ENCODE results near the genes CSF1, STRIP1 and SLC6A17.

DNA sequence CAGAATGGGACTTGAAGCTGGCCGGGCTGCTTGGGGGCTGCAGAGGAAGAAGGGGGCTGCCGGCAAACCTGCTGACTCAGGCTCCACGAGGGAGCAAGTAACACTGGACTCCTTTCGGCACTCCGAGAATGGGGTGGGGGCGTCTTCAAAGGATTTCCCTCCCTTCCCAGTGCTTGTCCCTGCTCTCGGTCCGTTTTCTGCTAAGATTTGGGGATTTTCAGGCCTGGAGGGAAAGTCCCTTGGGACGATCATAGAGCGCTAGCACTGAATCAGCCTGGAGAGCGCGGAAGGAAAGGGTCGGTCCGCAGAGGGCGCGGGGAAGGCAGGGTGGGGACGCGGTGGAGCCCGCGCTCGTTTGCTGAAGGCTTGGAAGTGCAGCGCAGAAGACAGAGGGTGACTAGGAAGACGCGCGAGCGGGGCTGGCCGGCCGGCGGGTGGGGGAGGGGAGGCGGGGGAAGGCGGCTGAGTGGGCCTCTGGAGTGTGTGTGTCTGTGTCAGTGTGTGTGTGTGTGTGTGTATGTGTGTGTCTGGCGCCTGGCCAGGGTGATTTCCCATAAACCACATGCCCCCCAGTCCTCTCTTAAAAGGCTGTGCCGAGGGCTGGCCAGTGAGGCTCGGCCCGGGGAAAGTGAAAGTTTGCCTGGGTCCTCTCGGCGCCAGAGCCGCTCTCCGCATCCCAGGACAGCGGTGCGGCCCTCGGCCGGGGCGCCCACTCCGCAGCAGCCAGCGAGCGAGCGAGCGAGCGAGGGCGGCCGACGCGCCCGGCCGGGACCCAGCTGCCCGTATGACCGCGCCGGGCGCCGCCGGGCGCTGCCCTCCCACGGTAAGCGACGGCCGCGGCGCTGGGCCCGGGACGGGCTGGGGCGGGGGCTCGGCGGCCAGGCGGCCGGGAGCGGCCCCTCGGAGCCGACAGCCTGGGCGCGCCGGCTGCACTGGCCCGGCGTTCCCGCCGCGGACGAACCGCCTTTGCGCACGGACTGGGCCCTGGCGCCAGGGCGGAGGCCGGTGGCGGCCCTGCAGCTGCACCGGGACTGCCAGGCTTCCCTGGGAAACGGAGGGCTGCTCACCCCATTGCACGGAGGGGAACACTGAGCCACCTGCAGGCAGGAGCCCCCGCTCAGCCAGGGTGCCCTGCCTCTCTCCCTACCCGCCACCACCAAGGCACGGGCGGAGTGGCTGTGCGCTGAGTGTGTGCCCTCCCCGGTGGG is at the start of gene CSF1:
TSS of gene CSF1 (plus strand) at position 610 of the 1,208 bp plus-strand sequence.
- PRO-cap, result bidirectional peak, plus-strand start at position 380 of the sequence, minus-strand start at position 357 of the sequence; bidirectional peak, plus-strand start at position 845 of the sequence, minus-strand start at position 786 of the sequence; unidirectional peak, minus-strand start at position 1,016 of the sequence

DNA sequence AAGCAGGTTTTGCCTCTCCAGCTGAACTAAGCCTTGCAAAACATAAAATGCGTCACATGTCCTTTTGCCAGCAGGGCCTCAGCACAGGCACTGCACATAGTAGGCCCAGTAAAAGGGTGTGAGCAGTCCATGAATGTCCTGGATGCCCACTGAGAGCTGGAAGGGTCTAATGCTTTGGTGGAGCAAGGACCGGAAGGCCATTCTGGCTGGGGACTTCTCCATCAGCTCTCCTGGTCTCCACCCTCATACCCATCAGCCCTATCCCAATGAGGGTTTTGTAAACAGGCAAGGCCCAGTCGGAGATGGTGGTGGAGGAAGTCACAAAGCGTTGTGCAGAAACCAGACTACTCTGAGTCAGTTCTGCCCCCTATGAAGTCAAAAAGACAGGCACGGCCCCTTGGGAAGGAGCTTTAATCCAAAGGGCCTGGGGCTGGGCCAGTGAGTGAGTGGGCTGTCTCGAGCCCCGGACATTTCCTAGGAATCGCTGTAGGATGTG is 566 bp upstream of the AHCYL1 start:
- PRO-cap, result bidirectional peak, plus-strand start at position 295 of the sequence, minus-strand start at position 268 of the sequence

- PRO-cap, result no peak
Observed at GRCh38 chr1:110022198-110022973, 12.0 kb upstream of the STRIP1 start.

DNA sequence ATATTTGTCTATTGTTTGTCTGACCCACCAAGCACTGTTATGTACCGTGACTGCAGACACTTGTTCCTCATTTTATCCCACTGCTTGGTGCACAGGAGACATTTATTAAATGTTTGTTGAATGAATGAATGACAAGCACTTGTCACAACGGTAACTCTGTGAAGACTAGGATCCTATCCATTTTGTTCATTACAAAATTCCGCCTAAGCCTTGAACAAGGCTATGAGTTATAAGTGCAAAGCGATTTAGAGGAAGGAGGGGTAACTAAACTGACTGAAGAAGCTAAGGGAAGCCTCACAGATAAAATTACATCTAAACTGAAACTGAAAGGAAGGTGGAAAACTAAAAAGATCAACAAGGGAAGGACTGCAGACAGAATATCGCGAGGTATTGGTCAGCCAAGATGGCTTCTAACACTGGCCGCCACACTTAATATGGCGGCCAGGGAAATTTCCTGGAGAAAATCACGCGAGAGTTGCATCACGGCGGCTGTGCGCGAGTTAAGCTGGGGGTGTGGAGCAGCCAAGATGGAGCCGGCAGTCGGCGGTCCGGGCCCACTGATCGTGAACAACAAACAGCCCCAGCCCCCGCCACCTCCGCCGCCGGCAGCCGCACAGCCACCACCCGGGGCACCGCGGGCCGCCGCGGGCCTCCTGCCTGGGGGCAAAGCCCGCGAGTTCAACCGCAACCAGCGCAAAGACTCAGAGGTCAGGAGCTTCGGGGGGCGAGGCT is at the start of gene STRIP1:
TSS of gene STRIP1 (plus strand) at position 514 of the 732 bp plus-strand sequence.
- PRO-cap, result bidirectional peak, plus-strand start at position 518 of the sequence, minus-strand start at position 275 of the sequence

DNA sequence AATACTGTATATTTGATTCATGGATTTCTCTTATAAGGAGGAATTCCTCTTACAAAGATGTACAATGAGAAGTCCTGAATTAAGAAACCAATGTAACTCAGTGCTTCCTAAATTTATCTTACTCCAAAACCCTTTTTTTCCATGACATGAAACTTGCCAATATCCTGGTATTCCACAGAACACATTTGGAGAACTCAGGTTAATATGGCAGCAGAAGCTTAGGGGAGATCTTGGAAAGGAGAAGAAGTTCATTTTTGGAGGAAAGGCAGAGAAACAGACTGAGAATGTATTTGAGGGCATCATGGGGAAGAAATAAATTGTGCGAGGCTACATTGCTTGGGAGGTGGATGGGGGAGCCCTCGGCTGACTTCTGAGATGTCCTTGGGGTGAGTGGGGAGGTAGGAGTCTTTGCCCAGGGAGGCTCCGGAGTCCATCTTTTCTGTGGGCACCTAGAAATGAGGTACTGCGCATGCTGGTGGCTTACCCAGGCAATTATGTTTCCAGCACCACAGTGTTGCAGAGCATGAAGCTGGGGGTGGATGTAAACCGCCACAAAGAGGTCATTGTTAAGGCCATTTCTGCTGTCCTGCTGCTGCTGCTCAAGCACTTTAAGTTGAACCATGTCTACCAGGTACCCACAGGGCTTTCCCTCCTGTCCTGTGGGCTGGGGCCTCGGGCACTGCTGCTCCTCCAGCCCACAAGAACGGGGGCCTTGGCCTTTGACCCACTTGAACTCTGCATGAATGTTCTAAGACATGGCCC is 14.4 kb downstream of the STRIP1 start:
- PRO-cap, result no peak

GRCh38 chr1:110102096-110102706 is 10.0 kb upstream of the UBL4B start:
- PRO-cap, result bidirectional peak, plus-strand start at chr1:110102383, minus-strand start at chr1:110102245; unidirectional peak, minus-strand start at chr1:110102495

GRCh38 chr1:110116339-110117044 is 4.2 kb downstream of the UBL4B start:
- PRO-cap, result no peak

GRCh38 chr1:110150235-110151218 is at the start of gene SLC6A17:
Gene SLC6A17 (plus strand): TSS chr1:110150494.
- PRO-cap, result no peak

- PRO-cap, result no peak
Observed at GRCh38 chr1:110188212-110188634, 21.9 kb upstream of the KCNC4 start.

DNA sequence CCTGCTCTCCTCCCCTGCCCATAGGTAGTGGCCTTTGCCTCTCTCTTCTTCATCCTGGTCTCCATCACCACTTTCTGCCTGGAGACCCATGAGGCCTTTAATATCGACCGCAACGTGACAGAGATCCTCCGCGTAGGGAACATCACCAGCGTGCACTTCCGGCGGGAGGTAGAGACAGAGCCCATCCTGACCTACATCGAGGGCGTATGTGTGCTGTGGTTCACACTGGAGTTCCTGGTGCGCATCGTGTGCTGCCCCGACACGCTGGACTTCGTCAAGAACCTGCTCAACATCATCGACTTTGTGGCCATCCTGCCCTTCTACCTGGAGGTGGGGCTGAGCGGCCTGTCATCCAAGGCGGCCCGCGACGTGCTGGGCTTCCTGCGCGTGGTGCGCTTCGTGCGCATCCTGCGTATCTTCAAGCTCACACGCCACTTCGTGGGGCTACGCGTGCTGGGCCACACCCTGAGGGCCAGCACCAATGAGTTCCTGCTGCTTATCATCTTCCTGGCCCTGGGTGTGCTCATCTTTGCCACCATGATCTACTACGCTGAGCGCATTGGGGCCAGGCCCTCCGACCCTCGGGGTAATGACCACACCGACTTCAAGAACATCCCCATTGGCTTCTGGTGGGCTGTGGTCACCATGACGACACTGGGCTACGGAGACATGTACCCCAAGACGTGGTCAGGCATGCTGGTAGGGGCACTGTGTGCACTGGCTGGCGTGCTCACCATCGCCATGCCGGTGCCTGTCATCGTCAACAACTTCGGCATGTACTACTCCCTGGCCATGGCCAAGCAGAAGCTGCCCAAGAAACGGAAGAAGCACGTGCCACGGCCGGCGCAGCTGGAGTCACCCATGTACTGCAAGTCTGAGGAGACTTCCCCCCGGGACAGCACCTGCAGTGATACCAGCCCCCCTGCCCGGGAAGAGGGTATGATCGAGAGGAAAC is 13.1 kb downstream of the KCNC4 start:
- PRO-cap, result no peak

DNA sequence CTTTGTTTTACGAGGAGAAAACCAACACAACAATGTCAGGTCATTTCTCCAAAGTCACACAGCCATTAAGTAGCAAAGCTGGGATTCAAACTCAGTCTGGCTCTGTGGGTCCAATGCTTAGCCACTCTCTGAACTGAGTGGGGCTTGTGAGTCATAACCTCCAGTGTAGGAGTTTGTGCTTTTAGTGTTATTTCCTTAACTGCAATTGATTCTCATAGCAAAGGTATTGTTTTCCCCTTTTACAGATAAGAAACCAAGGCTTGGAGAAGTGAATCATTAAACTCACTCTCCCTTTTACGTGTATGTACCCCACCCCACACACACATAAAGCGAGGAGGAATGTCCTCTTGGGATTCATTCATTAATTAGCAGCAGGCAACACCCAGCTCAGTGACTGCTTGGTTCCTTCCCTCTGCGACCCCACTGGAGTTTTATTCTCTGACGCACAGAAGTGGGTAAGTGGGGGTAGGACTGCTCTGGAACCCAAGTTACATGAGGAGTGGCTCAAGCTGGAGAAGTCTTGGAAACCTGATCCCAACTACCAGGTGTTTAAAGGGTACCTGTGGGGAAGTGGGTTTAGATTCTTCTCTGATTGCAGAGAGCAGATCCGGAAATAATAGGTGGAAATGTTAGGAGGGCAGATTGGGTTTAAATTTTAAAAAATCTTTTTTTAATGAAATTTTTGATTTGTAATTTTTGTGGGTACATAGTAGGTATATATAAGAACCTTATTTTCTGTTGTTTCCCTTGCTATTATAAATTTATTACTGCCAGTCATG is 26.3 kb downstream of the KCNC4 start:
- PRO-cap, result no peak

GRCh38 chr1:110346589-110347482 is 7.7 kb downstream of the RBM15 start:
- PRO-cap, result no peak

DNA sequence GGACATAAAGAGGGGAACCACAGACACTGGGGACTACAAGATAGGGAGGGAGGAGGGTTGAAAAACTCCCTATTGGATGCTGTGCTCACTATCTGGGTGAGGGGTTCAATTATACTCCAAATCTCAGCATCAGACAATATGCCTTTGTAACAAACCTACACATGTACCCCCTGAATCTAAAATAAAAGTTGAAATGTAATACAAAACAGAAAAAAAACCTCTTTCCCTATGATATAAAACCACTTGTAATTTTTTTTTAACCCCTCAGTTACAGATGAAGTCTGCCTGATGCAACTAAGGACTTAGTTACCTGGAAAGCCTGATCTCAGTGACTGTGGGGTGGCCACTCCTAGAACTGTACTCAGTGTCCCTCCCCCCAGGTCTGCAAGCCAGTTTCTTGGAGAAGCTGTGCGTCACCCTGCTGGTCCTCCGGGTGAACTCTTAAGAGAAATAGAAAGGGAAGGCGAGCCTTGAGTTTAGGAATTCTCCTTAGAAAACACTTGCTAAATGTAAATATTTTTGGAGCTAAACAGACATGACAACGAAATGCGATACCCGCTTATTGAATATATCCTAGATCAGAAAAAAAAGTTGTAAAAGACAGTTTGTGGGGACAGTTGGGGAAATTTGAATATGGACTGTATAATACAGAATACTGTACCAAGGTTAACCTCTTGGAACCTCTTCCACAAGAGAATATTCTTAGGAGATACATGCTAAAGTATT is 805 bp downstream of the SLC16A4 start:
- PRO-cap, result no peak

GRCh38 chr1:110643856-110644260 is 30.9 kb downstream of the KCNA3 start:
- PRO-cap, result bidirectional peak, plus-strand start at chr1:110644062, minus-strand start at chr1:110644036

- PRO-cap, result no peak
Observed at GRCh38 chr1:110671173-110671735, 3.5 kb downstream of the KCNA3 start.

DNA sequence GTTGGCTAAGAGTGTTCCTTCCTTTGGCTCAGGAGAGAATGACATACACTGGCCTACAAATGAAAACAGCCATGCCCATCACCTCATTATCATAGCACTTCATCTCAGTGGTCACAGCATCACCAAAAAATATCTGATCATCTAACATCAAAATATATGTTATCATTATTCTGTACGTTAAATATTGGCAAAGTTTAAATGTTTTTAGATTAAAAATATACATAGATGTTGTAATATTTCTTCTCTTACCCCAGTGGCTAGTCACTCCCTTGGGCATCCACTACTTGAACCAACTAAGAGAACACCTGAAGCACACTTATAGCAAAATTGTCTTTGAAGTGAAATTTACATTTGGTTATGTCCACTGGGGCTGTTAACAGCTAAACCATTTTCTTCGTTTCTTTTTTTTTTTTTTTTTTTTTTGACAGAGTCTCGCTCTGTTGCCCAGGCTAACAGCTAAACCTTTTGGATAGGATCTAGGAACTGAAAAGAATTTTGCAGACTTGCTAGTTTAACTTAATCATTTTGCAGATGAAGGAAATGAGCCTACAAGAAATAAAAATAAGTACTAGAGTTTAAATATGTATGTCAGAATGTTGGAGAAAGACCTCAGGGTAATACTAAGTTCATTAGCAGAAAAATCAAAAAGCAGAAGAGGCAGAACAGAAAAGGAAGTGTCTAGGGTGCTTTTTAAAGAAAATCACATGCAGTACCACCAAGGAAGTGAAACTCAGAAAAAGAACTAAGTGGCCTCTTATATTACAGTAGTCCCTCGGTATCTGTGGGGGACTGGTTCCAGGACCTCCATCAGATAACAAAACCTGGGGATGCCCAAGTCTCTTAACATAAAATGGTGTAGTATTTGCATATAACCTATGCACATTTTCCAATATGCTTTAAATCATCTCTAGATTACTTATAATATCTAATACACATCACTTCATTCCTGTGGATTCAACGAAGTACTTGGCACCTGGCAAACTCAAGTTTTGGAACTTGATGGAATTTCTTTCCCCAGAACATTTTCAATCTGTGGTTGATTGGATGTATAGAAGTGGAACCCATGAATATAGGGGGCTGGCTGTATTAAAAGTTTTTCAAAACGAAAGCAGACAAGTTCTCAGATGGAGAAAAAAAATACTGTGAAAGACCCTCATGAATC is 11.8 kb downstream of the DRAM2 start:
- PRO-cap, result unidirectional peak, plus-strand start at position 762 of the sequence

GRCh38 chr1:111139205-111139950 is 515 bp downstream of the DRAM2 start:
- PRO-cap, result bidirectional peak, plus-strand start at chr1:111139499, minus-strand start at chr1:111139386; bidirectional peak, plus-strand start at chr1:111139856, minus-strand start at chr1:111139733

DNA sequence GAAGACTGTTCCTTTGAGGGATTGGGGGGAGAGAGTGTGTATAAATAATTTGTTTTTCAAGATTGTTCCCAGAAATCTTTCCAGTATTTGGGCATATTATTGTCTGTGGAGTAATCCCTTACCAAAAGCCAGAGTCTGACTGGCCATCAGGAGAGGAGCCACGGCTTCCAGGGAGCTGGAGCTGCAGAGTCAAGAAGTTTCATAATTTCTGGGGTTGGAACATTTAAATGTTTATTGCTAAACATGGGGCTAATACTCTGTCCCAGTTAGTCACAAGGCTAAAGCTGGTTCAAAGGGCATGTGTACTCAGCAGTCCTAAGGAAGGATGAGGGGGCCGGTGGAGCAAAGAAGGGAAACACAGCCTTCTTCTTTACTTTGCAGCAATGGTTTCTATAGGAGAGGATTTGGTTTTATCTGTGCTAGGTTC is 9.5 kb downstream of the DENND2D start:
- PRO-cap, result no peak

DNA sequence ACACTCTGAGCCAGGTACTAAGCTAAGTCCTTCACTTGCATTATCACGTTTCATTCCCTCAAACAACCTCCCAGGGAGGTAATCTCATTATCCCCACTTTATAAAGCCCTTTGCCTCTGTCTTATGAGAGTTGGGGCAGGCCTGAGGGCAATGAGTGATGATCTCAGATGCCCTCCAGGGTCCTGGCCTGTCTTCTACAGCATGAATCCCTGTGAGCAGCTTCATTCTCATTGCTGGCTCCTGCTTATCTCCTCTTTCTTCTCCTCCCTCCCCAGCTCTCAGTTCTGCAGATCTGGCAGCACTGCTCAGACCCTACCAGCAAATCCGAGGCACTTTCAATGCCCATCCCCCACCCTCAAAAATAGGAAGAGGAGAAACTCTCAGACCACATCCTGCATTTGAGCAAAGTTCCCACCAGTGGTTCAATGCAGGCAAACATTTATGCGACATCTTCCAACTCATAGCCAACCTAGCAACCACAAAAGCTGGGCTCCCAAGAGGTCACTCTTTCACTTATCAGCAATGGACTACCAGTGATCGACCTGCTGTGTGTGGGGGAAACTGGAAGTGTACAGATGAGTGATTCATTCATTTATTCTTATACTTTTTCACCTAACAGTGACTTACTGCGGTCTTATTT is 5.9 kb upstream of the CHI3L2 start:
- PRO-cap, result bidirectional peak, plus-strand start at position 449 of the sequence, minus-strand start at position 294 of the sequence

- PRO-cap, result no peak
Observed at GRCh38 chr1:111485671-111486125, 11.9 kb downstream of the C1orf162 start.